ENCODE measurements around the gene BNC2.

GRCh38 chr9:16213686-16214330 is 656.7 kb downstream of the BNC2 start:
- PRO-cap = no peak
- RAMPAGE, long total RNA, 2 experiments = no peak in any of the 2 experiments

- PRO-cap = no peak
- RAMPAGE, long total RNA, 2 experiments = no peak in any of the 2 experiments
These were observed 456.8 kb downstream of the BNC2 start for GRCh38 chr9:16413752-16414054.

- PRO-cap = no peak
- RAMPAGE, long total RNA, 2 experiments = no peak in any of the 2 experiments
These were observed 370.5 kb downstream of the BNC2 start for GRCh38 chr9:16499883-16500403.

DNA sequence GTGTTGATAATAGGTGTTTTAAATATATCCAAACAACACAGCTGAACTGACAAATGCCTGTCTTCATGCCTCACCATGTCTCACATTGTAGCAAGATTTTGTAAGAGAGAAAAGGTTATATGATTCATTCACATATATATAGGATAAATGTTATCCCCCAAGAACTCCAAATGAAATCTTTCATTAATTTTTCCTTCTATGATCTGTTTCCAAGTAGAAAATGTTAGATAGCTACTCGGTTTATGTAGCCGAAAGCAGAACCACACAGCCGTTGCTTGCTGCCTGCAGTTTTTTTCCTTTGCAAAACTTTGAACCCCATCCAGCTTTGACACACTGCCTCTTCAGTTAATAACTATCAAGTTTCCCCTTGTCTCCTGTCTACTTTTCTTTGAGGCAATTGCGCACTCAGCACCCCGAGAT is 299.2 kb downstream of the BNC2 start:
- PRO-cap = no peak
- RAMPAGE, long total RNA, 2 experiments = no peak in any of the 2 experiments

DNA sequence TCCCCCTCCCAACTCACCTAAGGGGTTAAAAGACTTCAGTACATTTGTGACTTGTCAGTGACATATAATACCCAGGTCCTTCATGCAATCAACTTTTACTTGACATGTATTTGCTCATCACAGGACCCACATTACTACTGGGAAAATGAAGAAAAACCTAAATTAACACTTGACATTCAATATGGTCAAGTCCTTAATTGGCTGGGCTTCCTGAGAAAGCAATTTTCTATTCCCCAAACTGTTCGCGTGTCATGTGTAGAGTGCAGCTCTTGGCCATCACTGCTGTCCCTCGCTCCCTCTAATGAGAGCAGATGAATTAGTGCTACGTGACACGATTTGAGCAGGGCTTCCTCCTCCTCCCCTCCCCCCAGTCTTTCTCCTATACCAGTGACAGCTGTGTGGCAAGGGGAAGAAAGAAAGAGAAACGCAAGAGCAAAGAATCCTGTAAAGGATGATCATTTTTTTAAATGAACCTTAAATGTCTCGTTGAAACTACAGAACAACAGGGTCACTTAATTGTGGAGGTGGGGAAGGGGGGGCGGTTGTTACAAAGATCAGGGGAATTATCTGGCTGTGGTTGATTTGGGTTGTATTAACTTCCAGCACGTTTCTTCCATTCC is 159.6 kb downstream of the BNC2 start:
- PRO-cap = no peak
- RAMPAGE, long total RNA, 2 experiments = no peak in any of the 2 experiments

DNA sequence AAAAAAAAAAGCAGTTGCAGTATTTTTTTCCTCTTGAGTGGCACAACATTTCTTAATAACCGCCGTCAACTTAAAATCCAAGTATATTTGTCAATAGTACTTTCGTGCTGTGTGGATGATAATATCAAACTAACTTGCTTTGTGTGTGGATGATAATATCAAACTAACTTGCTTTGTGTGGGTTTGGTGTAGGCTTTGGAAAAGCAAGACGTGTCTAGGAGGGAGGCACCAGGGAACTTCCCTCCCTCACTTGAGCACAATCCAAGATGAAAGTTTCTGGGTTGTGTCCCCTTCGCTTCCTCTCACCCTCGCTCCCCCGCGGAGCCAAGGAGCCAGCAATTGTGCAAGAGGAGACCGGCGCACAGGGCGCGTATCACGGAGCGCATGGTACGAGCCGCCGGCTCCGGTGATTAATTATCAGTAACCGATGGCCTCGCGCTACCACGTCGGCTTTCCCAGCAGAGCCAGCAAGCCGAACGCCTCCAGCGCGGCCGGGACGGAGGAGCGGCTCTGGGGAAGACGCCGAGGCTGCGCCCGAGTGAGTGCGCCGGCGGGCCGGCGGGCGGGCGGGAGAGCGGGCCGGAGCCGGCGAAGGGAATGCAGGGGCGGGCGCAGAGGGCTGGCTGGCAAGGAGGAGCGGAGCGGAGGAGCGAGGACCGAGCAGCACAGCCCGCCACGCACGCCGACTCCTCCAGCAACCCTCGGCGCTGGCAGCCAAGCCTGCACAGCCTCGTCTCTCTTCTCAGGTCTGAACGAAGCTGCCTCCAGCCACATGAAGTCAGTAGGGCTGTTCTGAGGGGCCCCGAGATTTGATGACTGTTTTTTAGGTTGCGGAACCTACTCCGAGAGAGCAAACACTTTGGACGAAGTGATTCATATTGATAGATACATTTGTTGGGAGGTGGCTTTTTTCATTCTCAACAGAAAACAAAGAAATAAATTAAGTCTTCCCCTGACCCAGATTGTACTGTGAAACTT is 143.6 kb downstream of the BNC2 start:
- PRO-cap = bidirectional peak, plus-strand start at position 338 of the sequence, minus-strand start at position 268 of the sequence; bidirectional peak, plus-strand start at position 629 of the sequence, minus-strand start at position 750 of the sequence; unidirectional peak, minus-strand start at position 811 of the sequence
- RAMPAGE, long total RNA, 2 experiments = start-site peak on the plus strand in 1 of 2 experiments, centred at position 305 of the sequence, 7 reads per replicate

DNA sequence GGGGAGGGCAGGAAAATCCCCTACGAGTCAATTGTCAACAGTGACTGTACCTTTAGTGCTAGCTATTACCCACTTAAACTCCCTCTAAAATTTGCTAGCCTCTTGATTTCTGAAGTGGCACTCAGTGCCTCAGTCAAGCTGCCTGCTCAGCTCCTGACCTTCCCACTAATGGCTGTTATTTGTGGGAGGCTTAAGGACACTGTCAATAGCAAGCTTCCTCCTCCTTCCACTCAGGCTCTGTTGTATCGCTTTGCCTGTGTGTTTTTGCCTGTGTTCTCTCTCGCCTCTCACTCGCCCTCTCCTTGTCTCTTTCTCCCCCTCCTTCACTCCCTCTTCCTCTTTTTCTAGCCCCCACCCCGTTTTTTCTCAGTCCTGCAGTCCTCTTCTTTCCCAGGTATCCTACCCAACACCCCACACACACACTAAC is 140.8 kb downstream of the BNC2 start:
- PRO-cap = unidirectional peak, minus-strand start at position 170 of the sequence
- RAMPAGE, long total RNA, 2 experiments = no peak in any of the 2 experiments

- PRO-cap = no peak
- RAMPAGE, long total RNA, 2 experiments = no peak in any of the 2 experiments
These were observed 1.1 kb downstream of the BNC2 start for GRCh38 chr9:16869279-16869868.

- PRO-cap = bidirectional peak, plus-strand start at chr9:16870861, minus-strand start at chr9:16870748; bidirectional peak, plus-strand start at chr9:16871443, minus-strand start at chr9:16871105
- RAMPAGE, long total RNA, 2 experiments = start-site peak on the minus strand in 2 of 2 experiments, at chr9:16870647-16870756 at its widest, 30 to 122 reads per replicate
These were observed at the start of gene BNC2 for GRCh38 chr9:16870317-16871296. TSS of gene BNC2 (minus strand) at chr9:16870670.

DNA sequence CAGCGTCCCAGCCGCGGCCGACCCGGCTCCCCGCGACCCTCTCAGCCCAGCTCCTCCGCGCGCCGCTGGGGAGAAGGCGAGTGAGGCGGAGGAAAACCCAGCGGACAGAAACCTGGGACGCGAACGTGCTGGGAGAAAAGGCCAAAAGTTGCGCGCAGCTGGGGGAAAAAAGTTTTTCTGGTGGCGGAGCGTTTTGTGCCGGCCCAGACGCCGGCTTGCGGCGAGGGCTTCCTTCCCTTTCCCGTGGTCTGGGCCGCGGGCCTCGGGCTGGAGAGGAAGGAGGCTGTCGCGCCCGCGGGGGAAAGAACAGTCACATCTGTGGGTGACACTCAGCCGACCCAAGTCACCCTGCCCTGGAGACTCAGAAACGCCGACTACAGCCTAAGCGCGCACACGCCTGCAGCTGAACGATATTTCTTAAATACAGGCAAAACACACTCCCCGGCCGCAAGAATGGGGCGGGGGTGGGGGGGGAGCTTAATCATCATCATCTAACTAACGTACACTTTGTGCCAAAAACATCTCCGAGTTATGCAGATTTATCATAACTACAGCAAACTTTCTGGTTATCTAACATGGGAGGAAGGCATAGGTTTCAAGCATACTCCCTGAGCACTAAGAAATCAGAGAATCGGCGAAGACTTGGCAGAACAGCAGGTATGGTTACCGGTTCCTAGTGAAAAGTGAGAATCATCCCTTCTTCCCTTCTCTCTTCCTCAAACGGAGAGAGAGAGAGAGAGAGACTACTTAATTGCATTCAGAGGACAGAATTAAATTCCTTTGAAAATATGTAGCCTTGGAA is 1.3 kb upstream of the BNC2 start:
- PRO-cap = bidirectional peak, plus-strand start at position 196 of the sequence, minus-strand start outside the sequence; unidirectional peak, minus-strand start at position 318 of the sequence; unidirectional peak, minus-strand start at position 378 of the sequence
- RAMPAGE, long total RNA, 2 experiments = no peak in any of the 2 experiments

DNA sequence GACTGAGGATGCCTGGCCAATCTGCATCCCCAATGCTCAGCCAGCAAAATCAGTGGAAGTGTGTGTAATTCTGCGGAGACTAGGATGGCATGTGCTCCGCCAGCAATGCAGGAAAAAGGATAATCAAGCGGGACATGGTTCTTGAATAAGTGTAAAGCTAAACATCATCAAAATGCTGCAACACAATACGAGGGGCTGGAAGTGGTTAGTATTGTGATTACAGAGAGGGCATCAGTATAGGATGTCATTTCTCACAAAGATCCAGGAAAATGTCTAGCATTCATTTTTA is 115.7 kb upstream of the BNC2 start:
- PRO-cap = bidirectional peak, plus-strand start at position 67 of the sequence, minus-strand start outside the sequence
- RAMPAGE, long total RNA, 2 experiments = no peak in any of the 2 experiments

DNA sequence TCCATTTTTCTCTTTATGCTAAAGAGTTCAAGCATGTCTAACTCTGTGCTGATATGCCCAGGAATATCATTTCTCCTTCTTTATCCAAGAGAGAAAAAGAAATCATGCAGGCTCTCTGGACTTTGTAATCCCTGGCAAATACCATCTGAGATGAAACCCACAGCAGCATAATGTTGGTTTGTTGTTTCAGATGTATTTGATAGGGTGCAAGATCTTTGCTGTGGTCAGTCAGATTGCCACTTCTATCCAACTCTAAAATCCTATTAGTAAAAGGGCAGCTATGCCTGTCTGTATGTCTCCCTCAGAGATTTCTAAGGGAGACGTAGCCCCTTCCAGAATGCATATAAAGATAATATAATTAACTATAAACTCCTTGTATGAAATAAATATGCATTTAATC is 80.2 kb upstream of the SH3GL2 start:
- PRO-cap = no peak
- RAMPAGE, long total RNA, 2 experiments = no peak in any of the 2 experiments

GRCh38 chr9:18438149-18439155 is 35.5 kb upstream of the ADAMTSL1 start:
- PRO-cap = no peak
- RAMPAGE, long total RNA, 2 experiments = no peak in any of the 2 experiments

GRCh38 chr9:19183931-19185133 is 46.2 kb upstream of the DENND4C start:
- PRO-cap = bidirectional peak, plus-strand start at chr9:19184486, minus-strand start at chr9:19184448; bidirectional peak, plus-strand start at chr9:19184687, minus-strand start at chr9:19184664
- RAMPAGE, long total RNA, 2 experiments = no peak in any of the 2 experiments

DNA sequence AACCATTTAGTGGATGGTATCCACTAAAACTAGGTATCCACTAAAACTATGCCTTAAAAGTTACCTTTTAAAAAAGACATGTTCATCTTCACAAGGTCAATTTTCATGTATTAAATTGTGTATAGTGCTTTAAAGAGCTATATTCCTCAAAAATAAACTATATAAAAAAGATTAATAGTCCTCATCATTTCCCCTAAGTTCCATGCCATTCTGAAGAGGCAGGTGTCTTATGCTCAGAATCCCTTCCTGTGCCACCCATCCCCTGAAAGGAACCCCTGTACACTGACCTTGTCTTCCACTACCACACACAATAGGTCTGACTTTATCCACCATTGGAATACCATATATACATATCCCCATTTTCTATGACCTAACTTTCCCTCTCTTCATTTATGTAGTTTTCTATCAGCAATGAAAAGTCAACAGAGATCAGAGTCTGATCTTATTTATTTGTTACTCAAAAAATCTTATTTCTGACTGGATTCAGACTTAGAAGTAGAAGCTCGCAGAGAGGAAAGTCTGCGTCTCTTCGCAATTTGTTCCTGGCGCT is 4.1 kb downstream of the RPS6 start:
- PRO-cap = no peak
- RAMPAGE, long total RNA, 2 experiments = no peak in any of the 2 experiments

DNA sequence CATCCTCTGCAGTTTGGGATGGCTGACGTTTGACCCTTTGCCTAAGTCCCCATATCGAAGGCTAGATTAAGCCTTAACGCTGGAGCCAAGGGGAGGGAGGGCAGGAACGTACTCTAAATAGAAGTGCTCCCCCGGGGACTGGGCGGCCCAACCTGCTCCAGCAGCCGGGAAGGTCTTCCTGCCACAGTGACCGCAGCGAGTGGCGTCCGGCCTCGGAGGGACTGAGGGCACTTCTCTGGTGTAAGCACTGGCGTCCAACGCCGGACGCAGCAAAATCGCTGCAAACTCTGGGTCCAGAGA is 549 bp upstream of the ACER2 start:
- PRO-cap = bidirectional peak, plus-strand start at position 186 of the sequence, minus-strand start at position 125 of the sequence
- RAMPAGE, long total RNA, 2 experiments = no peak in any of the 2 experiments

- PRO-cap = no peak
- RAMPAGE, long total RNA, 2 experiments = no peak in any of the 2 experiments
These were observed 55.9 kb downstream of the ACER2 start for GRCh38 chr9:19464708-19465200.

GRCh38 chr9:20319771-20320356 is 302.4 kb downstream of the MLLT3 start:
- PRO-cap = no peak
- RAMPAGE, long total RNA, 2 experiments = no peak in any of the 2 experiments

DNA sequence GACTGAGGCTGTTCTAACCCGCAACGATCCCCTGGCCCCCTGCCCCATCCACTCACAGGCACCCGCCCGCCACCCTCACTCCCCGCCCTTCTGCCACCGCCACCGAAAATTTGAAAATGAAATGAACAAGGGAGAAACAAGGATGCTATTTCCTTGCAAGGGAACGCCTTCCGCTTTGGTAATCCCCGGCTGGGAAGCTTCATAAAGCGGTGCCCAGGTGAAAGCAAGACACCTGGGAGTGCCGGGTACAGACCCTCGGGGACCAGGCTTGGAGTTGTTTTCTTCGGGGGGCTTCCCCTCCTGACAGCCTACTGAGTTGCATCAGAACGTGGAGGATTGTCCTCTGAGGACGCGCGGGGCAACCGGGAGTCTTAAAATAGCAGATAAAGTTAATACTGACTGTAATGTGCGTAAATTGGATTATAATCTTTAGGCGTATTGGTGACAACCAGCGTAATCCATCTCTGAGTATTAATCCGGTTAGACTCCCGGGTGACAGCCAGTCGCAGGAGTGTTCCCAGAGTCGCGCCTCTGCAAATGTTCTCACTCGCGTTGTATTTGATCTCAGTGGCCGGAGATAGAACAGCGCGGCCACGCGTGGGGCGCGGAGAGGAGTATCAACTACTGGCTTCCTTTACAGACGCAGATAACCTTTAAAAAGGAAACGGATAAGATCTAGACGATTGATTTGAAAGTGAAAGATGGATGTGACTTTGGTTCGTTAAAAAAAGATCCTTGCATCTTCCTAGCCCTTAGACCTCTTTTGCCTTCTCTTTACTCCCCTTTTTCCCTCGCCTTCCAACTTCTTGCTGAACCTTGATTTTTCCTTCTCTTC is 959 bp upstream of the MLLT3 start:
- PRO-cap = bidirectional peak, plus-strand start at position 564 of the sequence, minus-strand start at position 533 of the sequence
- RAMPAGE, long total RNA, 2 experiments = no peak in any of the 2 experiments

DNA sequence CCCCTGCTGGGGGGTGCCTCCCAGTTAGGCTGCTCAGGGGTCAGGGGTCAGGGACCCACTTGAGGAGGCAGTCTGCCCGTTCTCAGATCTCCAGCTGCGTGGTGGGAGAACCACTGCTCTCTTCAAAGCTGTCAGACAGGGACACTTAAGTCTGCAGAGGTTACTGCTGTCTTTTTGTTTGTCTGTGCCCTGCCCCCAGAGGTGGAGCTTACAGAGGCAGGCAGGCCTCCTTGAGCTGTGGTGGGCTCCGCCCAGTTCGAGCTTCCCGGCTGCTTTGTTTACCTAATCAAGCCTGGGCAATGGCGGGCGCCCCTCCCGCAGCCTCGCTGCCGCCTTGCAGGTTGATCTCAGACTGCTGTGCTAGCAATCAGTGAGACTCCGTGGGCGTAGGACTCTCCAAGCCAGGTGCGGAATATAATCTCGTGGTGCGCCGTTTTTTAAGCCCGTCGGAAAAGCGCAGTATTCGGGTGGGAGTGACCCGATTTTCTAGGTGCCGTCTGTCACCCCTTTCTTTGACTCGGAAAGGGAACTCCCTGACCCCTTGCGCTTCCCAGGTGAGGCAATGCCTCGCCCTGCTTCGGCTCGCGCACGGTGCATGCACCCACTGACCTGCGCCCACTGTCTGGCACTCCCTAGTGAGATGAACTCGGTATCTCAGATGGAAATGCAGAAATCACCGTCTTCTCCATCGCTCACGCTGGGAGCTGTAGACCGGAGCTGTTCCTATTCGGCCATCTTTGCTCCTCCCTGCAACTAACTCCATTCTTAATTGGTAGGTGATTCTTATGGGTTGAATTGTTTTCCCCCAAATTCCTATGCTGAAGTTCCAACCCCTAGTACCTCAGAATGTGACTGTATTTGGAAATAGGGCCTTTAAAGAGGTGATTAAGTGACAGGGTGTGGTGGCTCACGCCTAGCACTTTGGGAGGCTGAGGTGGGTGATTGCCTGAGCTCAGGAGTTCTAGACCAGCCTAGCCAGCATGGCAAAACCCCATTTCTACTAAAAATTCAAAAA is 25.7 kb upstream of the FOCAD start:
- PRO-cap = no peak
- RAMPAGE, long total RNA, 2 experiments = start-site peak on the plus strand in 2 of 2 experiments, centred at positions 272 to 583 of the sequence, 16 to 49 reads per replicate

All from right atrium auricular region (tissue), 2 donors.